Panc1 (cell line): ENCODE data around the gene FNDC1.

DNA sequence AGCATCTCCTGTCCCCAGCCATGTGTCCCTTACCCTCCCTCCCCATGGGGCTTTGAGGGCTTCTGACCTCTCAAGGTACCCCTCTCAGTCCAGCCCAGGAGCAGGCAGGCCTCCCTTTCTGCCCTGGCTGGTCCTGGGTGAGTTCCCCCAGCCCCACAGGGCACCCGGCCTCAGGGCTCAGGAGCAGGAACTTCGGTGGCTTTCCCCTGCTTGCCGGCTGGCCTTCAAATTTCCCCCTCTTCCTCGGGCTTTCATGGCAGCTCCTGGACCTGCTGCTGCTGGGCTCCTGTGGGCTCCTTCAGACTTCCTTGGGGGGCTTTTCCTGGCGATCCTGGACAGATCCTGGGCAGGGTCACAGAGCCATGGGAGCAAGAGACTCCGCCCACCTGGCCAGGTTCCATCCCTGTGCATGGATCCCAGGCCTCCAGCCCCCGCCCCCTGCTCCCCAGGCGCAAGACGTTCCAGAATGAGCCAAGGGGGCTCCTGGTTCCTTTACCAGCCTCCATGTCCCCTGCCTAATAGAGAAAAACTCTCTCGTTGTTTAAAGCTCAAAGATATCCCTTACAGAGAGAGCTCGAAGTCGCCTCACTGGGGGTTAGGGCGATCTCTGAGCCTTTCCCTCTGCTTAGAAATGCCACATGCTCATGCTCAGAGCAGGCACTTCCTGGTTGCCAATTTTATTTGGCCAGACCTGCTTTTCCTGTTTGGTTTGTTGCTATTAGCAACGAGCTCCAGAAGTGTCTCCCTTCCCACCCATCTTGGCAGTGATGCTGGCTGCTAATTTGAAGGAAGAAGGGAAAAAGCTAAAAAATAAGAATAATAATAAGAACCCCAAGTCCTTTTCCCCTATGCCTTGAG is 78.5 kb downstream of the SYNJ2 start:
- RRBS, 2 experiments: 92 to 96% methylated on average over 3 of the region's 14 CpGs

DNA sequence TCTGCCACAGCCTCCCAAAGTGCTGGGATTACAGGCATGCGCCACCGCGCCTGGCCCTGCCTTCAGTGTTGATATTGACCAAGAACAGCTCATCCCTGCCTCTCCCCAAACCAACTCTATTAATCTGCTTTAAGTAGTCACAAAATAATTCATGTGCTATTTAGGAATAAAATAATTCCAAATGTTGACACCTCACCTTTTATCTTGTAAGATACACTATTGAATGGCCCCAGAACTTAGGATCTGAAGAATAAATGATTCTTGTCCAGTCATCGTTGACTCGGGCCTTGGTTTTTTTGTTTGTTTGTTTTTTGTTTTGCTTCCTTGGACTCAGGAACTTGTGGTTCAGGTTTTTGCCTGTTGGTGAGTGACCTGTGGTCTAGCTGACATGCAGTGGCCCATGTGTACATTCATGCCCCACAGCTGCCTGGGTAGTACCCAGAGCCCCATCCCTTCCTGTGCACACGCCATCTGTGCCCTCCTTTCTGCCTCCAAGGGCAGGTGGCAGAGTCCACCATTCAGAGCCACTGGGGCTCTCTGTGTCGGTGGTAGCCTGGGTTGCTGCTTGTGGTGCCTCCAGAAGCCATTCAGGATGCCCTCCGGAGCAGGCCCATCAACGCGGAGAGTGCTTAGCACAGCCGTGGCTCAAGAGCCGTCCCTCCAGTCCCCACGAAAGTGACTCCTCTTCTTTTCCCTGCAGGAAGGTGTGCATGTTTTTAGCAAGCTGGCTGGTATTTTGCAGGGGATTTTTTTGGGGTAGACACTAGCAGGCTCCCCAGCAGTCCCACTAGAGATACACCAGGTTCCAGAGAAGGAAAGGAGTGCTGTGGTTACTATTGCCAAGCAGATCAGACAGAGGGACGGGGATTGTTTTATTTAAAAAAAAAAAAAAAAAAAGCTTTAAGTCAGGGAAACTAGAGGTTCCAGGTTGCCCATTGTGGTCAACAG is 85.9 kb downstream of the SYNJ2 start:
- RRBS, 2 experiments: no CpG with 5 or more reads among the region's 14 CpGs

GRCh38 chr6:158068810-158069422 is 87.3 kb downstream of the SYNJ2 start:
- RRBS, 2 experiments: no CpG with 5 or more reads among the region's 7 CpGs

GRCh38 chr6:158069603-158070550 is 88.2 kb downstream of the SYNJ2 start:
- RRBS, 2 experiments: no CpG with 5 or more reads among the region's 17 CpGs

DNA sequence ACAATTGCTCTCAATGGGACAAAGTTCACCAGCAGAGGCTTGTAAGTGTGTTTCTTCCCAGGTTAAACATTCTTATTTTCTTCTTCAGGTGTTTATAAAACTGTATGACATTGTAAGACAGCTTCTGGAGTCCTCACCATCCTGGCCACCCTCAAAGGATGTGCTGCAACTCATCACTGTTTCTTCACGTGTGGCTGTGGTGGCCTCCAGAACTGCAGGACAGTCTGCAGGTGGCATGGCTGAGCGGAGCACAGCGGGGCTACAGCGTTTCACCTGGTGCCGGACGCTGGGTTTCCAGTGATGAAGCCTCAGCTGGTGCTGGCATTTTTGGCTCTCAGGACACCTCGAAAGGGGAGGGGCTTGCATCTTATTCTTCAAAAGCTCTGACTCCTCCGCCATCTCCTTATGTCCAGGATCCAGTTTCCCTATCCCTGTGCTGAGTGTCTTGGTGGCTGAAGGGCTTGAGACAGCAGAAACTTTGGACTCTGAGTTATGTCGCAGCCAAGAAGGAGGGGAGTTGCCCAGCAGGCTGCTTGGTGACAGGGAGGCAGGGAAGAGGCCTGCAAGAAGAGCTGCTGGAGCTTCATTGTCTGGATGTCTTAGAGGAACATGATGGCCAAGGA is 58.5 kb downstream of the GTF2H5 start:
- RRBS, 2 experiments: no CpG with 5 or more reads among the region's 9 CpGs

DNA sequence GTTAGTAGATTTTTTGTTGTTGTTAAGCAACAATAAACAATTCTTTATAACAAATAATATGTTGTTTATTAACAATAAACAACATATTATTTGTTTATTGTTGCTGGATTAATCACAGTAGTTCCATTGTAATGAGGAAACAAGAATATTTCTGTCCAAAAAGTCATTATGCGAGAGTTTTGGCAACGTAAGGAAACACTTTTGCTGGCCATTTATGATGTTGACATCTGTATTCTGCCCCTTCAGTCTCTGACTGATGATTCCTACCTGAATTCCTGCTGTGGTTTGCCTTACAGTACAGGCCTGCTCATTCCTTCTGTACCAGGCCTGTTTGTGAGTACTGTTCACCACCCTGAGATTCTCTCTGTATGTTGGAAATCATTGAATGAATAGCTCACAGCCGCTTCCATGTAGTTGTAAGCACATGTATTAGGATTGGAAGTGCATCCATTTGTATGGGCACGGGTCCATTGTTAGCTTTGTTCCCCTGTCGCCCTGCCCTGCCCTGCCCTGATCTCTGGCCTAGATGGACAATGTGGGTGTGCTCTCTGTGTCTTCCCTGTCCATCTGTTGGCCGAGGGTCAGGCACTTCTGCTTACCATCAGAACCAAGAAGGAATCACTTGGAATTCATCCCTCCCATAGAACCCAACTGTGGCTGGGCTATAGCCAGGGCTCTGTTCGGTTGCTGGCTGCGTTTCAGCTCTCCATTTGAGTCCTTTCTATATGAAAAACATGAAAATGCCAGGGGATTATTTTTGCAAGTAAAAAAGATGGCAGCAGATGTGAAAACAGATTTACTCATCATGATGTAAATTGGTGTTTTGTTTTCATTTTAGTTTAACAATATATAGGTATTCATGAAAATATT is 26.8 kb upstream of the TULP4 start:
- RRBS, 2 experiments: no CpG with 5 or more reads among the region's 8 CpGs

DNA sequence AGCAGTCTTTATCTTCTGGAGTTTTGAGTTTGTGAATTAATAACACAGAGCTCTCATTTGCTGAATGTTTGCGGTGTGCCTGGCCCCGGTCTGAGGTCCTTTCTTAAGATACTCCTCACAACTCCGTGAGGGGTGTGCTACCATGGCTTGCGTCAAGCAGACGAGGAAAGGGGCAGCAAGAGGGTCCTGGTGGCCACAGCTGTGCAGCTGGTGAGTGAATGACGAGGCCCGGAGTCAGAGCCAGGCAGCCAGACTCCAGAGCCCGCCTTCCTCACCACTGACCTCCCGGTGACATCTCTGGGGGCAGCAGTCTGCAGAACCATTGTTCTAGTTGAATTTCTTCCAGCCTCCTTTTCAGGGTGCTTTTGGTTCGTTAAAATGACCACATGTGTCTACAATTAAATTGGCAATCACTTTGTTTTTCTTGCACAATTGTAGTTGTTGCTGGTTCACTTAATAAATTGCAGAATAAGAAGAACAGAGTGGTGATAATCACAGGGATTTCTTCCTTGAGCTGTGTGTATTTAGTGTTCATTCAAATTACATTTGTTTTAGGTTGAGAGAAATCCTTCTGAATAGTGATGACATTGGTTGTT is 96.3 kb downstream of the TULP4 start:
- RRBS, 2 experiments: 90 to 93% methylated on average over 3 of the region's 10 CpGs

DNA sequence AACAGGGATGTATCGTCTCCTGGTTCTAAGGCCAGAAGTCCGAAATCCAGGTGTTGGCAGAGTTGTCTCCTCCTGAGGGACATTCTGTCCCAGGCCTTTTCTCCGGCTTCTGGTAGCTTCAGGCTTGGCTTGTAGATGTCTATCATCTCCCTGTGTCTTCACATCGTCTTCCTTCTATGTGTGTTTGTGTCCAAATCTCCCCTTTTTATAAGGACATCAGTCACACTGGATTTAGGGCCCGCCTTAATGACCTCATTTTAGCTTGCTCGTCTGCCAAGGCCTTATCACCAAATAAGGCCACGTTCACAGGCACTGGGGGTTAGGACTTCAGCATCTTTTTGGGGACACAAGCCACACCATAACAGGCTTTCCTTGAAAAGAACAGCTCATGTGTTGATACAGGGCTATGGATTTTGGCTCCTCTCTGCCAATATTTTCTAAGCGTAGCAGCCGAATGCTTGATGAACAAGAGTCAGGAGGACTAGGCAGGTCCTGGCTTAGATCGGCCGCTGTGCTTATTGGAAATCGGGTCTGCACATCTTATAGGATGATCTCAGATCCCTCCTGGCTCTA is 16.3 kb upstream of the TMEM181 start:
- RRBS, 2 experiments: no CpG with 5 or more reads among the region's 12 CpGs

DNA sequence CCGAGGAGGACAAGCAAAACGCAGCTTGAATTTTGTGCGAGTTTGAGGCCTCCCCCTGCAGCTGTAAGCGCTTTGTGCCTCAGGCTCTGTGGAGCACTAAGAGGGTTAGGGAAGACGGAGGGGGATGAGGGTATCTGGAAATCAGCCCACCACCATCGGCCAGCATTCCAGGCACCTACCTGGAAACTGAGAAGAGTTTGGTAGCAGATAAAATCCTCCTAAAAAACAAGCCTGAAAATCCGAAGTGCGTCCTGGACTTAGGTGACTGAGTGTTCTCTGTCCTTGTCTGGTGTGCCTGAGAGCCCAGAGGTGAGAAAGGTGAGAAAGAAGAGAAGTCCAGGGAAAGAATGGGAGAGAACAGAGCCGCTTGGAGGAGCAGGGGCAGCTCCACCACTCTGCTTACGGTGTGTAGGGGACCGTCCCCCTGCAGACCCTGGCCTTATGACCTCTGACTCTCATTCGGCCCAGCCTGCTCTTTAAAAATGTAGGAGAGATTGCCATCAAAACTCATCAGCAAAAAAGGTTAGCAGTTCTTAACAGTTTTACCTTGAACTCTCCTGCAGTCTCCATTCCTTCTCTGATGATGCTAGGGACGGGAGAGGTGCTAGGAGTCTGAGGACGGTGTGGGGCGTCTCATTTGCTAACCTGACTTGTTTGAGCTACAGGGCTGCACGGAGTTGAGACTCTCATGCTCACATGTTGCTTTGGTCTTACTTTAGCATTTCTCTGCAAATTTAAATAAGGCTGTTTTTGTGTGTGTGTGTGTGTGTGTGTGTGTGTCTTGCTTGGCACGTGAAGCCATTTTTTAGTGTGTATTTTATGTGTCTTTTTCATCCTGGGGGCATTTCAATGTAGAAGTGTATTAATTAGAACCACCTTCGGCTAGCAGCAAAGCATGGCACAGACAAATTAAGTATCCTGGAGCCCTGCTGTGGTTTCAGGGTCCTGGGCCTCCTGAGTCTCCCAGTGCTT is 2.1 kb downstream of the TMEM181 start:
- RRBS, 2 experiments: no CpG with 5 or more reads among the region's 18 CpGs

DNA sequence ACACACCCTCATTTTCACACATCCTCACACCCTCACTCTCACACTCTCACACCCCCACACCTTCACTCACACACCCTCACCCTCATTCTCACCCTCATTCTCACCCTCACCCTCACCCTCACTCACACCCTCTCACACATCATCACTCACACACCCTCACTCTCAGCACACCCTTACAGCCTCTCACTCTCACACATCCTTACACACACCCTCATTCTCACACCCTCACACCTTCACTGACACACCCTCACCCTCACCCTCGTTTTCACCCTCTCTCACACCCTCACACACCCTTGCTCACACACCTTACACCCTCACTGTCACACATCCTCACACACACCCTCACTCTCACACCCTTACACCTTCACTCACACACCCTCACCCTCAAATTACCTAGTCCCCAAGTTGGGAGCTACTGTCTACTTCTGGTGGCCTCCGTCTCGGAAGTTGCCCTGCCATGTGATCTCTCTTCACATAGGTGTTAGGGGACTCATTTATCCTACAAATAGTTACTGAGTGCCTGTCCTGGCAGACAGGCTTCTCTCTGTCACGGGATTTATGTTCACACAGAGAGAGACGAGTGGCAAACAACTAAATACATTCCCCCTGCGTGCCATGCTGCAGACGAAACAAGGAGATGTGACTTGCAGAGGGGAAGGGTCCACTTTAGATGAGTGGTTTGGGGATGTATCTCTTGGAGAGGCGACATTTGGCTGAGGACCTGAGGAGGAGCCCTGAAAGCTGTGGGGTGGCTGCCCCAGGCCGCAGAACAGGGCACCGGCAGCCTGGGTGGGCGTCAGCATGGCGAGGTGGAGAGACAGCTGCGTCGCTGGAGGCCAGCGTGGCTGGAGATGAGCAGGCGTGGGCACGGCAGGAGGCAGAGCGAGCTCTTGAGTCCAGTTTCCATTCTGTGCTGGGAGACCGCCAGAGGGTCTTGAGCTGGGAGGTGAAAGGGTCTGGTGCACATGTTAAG is 17.4 kb downstream of the DYNLT1 start:
- RRBS, 2 experiments: no CpG with 5 or more reads among the region's 19 CpGs

- RRBS, 2 experiments: 81 to 90% methylated on average over 4 to 5 of the region's 10 CpGs
Observed at GRCh38 chr6:158631668-158632056, 12.9 kb downstream of the DYNLT1 start.

DNA sequence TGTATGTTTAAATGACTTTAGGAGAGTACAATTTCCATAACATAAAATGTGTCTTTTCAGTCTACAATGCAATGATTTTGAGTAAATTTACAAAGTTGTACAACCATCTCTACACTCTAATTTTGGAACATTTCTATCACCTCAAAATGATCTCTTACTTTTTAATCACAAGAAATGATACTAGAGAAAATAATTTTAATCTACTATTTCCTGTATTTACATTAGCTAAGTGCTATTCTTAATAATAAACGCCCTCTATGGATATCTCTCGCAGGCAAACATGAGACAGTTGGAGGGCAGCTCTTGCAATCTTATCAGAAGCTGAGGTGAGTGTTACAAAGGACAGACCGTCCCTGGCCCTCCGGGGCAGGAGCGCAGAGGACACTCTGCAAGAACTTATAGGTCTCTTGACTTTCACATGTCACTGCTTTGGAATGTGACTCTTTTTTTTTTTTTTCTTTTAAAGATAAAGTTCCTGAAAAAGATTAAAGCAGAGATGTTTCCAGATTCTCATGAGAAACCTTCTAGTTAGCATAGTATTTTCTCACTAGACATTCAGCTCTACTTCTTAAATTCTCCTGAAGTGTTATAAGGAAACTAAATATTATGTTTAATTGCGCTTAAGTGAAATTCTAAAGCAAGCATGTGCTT is 57.2 kb downstream of the SYTL3 start:
- RRBS, 2 experiments: no CpG with 5 or more reads among the region's 6 CpGs

- RRBS, 2 experiments: no CpG with 5 or more reads among the region's 15 CpGs
Observed at GRCh38 chr6:158771130-158771641, 48.0 kb downstream of the EZR start.

GRCh38 chr6:158812788-158813628 is 6.2 kb downstream of the EZR start:
- RRBS, 2 experiments: no CpG with 5 or more reads among the region's 10 CpGs

DNA sequence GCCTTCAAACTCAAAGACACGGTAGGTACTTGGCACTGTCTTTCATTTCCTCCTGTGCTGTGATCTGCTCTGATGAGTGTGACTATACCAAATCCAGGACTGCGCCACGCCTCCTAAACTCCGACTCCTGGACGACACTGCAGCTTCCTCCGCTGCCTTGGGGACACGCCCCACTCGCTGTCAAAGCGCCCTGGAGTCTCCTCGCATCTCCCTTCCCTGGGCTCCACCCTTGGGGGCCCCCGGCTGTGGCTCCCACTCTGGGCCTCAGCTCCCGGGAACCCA is 61.3 kb downstream of the RSPH3 start:
- RRBS, 2 experiments: 67% methylated on average over 1 of the region's 12 CpGs; no CpG with 5 or more reads in 1 of the 2 experiments

- RRBS, 2 experiments: no CpG with 5 or more reads among the region's 5 CpGs
Observed at GRCh38 chr6:158962275-158962909, 37.6 kb downstream of the RSPH3 start.

DNA sequence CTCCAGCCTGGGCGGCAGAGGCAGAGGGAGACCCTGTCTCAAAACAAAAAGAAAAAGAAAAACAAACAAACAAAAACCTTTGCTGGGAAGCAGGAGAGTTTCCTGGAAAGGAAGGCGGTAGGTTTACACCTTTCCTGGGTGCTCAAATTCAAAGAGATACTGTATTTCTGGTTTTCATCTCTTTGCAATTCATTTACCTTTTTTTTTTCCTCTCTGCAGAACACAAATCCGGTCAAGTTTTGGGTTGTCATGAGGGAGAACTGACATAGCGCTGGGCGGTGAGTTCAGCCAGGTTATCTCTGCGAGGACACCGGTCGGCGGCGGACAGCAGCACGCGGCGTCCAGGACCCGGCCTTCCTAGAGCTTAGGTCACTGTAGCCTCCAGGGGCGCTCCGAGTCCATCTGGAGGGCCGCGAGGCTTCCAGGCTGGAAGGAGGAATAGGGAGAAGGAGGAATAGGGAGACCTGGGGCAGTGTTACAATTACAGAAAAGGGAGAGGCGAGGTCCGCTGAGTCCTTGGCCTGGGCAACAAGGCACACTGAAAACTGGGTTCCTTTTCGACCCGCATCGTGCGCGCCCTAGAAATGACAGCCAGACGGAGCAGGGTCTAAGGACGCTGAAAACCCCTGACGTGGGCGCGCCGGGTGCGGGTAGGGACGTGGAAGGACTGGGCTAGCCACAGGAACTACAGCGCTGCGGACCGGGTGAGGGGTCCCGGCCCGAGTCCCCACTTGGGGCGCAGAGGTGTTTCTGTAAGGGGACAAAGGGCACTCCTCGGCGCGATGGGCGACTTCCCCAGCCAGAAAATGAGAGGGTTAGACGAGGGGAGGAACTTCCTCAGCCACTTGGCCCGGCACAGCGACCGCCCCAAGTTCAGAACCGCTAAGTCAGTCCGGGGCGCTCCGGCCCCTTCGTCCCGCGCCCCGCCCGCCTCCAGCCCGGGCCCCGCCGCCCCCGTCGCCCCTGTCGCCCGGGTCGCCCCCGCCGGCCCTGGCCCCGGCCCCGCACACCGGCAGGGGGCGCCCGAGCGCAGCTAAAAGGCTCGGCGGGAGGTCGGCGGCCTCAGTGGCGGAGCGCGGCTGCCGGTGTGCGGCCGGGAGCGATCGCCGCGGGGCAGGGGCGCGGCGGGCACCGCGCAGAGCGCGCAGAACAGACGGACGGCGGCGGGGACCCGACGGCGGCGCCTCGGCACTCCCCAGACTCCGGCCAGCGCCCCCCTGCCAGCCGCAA is at the start of gene FNDC1:
Gene FNDC1, plus strand, starts transcription at position 1,065 of the 1,230 bp plus-strand sequence.
- RRBS, 2 experiments: 21 to 22% methylated on average over 41 to 54 of the region's 105 CpGs

DNA sequence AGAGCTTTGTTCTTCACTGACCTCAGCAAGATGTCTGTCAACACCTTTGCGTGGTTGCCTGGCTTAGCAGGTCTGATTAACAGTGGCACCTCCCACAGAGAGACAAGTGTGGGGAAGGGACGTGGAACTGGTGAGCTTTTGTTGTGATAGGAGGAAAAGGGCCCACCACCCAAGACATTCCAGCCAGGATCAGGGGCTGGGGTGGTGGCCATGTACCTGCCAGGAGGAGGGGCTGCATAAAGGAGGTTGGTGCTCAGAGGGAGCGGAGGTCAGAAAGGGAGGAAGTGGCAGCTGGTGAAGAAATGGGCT is 202.4 kb downstream of the SOD2 start:
- RRBS, 2 experiments: no CpG with 5 or more reads among the region's 3 CpGs

DNA sequence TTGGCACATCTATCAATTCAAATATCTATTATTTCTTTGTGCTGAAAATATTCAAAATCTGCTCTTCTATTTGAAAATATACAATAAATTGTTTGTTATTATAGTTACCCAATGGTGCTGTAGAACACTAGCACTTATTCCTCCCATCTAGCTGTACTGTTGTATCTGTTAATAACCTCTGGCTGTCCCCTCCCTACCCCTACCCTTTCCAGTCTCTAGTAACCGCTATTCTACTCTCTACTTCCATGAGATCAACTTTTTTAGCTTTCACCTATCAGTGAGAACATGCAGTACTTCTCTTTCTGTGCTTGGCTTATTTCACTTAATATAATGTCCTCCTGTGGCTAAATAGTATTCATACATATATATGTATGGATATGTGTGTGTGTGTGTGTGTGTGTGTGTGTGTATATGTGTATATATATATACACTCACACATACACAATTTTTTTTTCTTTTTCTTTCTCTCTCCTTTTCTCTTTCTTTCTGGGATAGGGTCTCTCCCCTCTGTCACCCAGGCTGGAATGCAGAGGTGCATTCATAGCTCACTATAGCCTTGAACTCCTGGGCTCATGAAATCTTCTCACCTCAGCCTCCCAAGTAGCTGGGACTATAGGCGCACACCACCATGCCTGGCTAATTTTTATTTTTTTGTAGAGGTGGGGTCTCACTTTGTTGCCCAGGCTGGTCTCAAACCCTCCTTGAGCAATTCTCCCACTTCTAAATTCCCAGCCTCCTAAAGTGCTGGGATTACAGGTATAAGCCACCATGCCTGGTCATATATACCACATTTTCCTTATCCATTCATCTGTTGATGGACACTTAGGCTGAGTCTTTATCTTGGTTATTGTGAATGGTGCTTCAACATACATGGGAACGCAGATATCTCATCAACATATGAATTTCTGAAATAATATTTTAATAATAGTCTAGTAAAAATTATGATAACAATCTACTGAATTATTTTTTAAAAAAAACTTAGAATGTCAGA is 9.5 kb upstream of the WTAP start:
- RRBS, 2 experiments: no CpG with 5 or more reads among the region's 3 CpGs

DNA sequence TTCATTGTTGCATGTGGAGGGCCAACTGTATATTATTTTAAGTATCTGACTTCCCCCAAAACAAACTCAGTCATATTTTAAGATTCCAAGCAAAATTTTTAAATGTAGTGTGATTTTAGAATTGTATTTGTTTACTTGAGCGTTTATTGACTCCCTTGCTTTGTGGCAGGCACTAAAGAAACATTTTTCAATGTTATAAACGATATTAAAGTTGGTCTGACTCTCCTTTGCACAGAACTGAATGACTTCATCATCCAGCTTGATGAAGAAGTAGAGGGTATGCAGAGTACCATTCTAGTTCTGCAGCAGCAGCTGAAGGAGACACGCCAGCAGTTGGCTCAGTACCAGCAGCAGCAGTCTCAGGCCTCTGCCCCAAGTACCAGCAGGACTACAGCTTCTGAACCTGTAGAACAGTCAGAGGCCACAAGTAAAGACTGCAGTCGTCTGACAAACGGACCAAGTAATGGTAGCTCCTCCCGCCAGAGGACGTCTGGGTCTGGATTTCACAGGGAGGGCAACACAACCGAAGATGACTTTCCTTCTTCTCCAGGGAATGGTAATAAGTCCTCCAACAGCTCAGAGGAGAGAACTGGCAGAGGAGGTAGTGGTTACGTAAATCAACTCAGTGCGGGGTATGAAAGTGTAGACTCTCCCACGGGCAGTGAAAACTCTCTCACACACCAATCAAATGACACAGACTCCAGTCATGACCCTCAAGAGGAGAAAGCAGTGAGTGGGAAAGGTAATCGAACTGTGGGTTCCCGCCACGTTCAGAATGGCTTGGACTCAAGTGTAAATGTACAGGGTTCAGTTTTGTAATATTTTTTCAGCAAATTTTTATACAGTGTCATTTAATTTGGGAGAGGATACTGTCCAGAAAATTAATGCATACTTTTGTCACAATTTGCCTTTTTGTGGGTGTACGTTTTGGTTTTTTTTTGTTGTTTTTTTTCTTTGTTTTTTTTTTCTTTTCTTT is 6.8 kb upstream of the ACAT2 start:
- RRBS, 2 experiments: no CpG with 5 or more reads among the region's 15 CpGs